Cardiac muscle cell (in vitro differentiated cells and primary cell): ENCODE data around the genes LRRC8B and LRRC8D.

DNA sequence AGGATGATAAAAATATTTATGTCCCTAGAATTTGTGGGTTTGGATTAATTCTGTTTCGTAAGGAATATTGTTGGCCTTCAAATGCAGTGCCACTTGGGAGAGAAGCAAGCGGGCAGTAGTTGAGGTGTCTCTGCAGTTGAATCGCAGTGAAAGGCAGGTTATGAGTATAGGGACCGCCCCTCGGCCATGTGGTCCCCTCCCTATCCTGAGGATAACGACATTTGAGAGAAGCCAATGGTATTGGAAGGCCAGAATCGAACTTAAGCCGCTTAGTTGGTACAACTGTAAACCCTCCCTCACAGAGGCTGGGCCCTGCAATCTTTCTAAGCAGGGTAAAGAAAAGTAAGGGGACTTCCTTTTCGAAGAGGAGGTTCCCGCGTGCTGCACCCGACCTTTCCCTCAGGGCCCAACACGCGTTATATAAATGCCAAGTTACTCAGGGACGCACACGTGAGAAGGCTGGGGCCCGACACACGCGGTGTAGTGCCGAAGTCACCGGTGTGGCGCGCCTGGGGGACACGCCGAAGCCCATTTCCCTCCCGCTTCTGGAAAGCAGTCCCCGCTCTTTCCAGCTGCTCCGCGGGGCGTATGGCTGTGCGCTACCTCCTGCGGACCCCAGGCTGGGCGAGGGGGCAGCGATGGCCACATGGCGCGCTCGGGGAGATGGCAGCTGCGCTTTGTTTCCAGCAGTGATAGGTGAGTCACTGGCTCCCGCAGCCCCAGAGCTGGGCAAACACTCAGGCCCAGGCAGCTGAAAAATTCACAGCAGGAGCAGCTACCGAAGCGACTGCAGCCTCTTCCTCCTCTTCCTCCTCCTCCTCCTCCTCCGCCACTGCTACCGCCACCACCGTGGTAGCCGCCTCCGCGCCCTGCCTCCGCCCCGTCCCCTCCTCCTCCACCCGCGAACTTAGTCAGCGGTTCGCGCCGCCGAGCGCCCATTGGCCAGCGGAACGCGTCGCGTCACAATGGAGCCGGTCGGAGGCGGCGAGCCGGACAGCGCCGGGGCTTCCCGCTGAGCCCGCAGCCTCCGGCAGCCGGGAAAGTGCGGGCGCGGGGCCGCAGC, at the start of gene LRRC8B:
Gene LRRC8B, plus strand, starts transcription at position 938 of the 1,063 bp plus-strand sequence.
- RAMPAGE, long total RNA = no peak
- RRBS = 2% methylated on average over 5 of the region's 77 CpGs

GRCh38 chr1:89587492-89588629, 45.1 kb upstream of the LRRC8C start:
- RAMPAGE, long total RNA = no peak
- RRBS = no CpG with 5 or more reads among the region's 12 CpGs

- RAMPAGE, long total RNA = no peak
- RRBS = no CpG with 5 or more reads among the region's 7 CpGs
Measured at GRCh38 chr1:89738164-89738404, 82.7 kb upstream of the LRRC8D start.

DNA sequence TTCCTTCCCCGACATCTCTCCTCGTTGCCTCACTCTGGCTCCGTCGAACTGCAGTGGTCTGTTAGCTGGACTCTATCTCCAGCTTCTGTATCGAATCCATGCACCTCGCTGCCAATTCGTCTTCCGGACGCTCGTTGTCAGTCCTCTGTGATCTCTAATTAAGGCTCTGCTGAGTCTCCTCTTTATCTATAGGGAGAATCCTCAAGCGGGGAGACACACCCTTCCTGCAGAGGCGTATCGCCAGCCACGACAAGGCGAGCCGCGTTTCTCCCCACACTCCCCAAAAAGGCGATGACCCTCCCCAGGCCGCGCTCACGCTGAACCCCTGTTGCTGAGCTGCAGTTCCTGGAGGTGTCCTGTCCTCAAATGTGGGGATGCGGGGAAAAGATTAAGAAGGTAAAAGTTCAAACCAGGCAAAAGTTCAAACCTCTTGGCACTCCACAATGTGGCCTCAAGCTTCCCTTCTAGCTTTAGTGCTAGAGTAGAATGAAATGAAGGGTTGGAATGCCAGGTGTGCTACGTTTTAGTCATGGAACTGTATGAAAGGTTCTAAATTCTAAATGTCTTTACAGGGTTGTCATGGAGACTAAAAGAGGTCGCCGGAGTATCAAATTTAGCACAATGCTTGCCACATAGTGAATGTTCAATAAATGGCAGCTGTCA, 57.4 kb upstream of the LRRC8D start:
- RAMPAGE, long total RNA = no peak
- RRBS = 77% methylated on average over 1 of the region's 25 CpGs

DNA sequence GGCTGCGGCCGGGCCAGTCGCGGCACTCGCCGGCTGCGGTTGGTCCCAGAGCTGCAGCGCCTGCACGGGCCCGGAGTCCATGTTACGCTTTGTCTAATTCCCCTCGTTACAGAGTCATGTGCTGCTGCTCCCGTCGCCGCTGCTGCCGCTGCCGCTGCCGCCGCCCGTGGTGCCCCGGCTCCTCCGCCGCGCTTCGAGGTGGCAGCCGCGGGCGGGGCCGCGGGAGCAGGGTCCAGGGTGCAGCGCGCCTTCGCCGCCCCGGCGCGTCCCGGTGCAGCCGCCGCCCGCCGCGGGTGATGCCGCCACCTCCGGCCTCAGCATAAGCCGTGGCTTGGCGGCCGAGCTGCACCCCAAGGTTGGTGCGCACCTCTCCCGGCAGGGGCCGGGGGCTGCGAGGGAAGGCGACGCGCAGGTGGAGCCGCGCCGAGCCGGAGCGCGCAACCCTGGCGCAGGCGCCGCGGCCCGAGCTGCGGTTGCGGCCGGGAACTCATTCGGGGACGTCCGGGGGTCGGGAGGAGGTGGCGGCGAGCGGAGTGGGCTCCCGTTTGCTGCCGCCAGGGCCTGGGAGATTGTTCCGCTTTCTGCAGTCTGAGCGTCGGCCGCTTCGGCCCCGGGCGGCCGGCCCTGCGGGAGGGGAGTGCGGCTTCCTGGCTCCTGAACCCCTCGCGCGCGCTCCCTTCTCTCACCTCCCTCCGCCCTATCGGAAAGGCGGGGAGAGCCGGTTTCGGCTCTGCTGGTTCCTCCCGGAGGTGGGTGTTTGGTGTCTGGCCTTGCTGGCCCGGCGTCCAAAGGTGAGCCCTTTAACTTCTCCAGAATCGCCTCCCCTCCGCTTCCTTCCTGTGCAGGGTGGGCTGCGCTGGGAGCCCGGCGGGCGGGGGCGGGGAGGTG, at the start of gene LRRC8D:
Gene LRRC8D, plus strand, starts transcription at position 96 of the 888 bp plus-strand sequence.
- RAMPAGE, long total RNA = no peak
- RRBS = 1% methylated on average over 81 of the region's 107 CpGs

DNA sequence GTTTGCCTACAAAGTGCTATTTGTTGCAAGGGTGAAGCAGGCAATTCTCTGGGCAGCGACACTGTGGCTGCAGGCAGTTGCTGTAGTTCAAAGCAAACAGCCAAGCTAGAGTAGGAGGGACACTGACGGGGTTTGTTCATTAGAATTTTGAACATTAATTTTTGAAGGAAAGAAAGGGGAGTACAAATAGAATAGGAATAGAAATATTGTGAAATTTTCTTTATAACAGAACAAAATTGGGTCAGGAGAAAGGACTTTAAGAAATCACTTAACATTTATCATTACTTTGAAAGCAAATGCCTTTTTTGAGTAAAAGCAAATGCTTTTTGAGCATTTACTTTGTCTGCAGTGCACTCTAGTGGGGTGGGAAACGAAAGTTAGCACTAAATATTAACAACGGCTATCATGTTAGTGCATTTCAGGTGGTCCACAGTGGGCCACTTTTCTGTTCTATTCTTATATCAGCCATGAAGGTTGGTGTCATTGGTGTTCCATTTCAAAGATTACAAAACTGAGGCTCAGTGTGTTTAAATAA, 13.2 kb downstream of the LRRC8D start:
- RAMPAGE, long total RNA = no peak
- RRBS = no CpG with 5 or more reads among the region's 4 CpGs

- RAMPAGE, long total RNA = no peak
- RRBS = no CpG with 5 or more reads among the region's 10 CpGs
Measured at GRCh38 chr1:89897950-89898575, 77.2 kb downstream of the LRRC8D start.

GRCh38 chr1:89929313-89930013, 65.4 kb upstream of the ZNF326 start:
- RAMPAGE, long total RNA = no peak
- RRBS = no CpG with 5 or more reads among the region's 6 CpGs

- RAMPAGE, long total RNA = no peak
- RRBS = no CpG with 5 or more reads among the region's 27 CpGs
Measured at GRCh38 chr1:90219033-90219934, 224.4 kb downstream of the ZNF326 start.

DNA sequence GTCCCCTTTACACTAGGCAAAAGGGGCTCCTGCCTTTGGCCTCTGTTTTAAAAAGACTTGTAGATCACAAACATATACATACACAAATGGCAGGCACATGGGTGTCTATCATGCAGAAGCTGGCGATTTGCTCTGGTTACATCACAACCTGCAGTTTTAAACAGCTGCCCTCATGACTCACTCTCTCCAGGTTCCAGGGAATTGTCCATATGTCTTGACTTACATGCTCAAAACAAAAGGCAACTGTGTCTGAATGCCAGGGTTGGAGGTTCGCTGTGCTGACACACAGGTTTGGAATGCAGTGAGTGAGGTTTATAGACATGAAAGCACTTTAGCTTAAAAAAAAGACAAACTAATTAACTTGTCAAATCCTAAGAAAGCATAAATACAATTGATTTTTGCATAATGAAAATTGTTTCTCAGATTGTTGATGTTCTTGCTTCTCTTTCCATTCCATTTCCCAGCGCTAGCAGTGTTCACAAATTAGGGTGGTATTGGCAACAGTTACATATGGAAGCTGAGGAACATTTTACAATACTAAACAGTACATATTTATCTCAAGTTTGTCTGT, 313.9 kb downstream of the BARHL2 start:
- RAMPAGE, long total RNA = no peak
- RRBS = no CpG with 5 or more reads among the region's 3 CpGs

DNA sequence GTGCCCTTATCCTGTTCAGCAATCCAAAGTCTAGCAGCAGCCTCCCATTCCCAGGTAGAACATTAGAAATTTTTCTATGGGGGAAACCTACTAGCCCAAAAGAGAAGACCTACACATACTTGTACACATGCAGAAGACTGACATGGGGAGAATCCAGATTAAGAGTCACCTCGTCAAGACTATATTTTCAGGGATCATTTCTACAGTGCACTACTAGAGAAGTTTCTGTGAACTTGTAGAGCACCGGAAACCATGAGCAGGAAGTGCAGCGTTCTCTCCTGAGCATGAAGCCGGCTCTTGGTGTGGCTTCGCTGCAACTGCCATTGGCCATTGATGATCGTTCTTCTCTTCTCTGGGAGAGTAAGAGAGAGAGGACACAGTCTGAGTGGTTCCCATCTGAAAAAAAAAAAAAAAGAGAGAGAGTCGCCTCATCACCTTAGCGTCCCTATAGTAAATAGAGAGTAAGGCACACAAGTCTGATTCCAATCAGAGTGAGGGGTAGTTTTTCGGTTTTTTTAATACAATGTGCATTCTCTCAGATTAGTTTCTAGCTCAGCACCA, 59.4 kb downstream of the BARHL2 start:
- RAMPAGE, long total RNA = no peak
- RRBS = no CpG with 5 or more reads among the region's 9 CpGs

- RAMPAGE, long total RNA = no peak
- RRBS = 5% methylated on average over 37 of the region's 83 CpGs
Measured at GRCh38 chr1:90835511-90836641, 118.8 kb upstream of the BARHL2 start.

DNA sequence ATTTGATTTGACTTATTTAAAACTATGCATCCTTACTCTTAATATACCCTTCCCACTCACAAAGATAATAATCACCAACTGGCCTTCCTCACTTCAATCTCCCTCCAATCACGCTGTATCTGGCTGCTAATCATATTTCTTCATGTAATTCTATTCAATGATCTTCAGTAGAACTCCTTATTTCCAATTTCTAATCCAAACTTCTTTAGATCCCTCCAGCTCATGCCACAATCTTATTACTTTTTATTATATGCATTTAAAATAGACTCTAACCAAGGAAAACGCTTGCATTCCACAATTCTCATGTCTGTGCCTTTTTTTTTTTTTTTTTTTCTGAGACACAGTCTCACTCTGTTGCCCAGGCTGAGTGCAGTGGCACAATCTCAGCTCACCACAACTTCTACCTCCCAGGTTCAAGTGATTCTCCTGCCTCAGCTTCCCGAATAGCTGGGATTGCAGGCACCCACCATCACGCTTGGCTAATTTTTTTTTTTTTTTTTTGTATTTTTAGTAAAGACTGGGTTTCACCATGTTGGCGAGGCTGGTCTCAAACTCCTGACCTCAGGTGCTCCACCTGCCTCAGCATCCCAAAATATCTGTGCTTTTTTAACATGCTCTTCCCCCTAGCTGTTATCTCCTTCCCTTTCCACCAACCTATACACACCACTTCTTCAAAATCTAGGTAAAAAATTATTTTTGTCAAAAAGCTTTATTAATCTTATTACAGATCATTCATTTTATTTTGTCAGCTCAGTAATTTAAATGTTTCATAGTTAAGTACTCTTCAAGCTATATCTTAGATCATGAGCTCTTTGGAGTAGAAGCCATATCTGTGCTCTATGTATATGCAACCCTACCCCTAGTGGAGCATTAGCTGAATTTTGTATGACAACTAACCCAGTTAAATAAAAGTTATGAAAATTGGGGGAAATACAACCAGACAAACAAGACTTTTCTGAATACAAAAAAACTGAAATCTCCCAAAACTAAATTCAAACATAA, 11.6 kb downstream of the ZNF644 start:
- RAMPAGE, long total RNA = no peak
- RRBS = no CpG with 5 or more reads among the region's 5 CpGs

GRCh38 chr1:91070356-91070654, 48.5 kb upstream of the ZNF644 start:
- RAMPAGE, long total RNA = no peak
- RRBS = no CpG with 5 or more reads among the region's 2 CpGs

GRCh38 chr1:91386986-91387592, 17.5 kb downstream of the HFM1 start:
- RAMPAGE, long total RNA = no peak
- RRBS = no CpG with 5 or more reads among the region's 21 CpGs

- RAMPAGE, long total RNA = no peak
- RRBS = no CpG with 5 or more reads among the region's 3 CpGs
Measured at GRCh38 chr1:91745852-91746409, 140.0 kb downstream of the TGFBR3 start.

DNA sequence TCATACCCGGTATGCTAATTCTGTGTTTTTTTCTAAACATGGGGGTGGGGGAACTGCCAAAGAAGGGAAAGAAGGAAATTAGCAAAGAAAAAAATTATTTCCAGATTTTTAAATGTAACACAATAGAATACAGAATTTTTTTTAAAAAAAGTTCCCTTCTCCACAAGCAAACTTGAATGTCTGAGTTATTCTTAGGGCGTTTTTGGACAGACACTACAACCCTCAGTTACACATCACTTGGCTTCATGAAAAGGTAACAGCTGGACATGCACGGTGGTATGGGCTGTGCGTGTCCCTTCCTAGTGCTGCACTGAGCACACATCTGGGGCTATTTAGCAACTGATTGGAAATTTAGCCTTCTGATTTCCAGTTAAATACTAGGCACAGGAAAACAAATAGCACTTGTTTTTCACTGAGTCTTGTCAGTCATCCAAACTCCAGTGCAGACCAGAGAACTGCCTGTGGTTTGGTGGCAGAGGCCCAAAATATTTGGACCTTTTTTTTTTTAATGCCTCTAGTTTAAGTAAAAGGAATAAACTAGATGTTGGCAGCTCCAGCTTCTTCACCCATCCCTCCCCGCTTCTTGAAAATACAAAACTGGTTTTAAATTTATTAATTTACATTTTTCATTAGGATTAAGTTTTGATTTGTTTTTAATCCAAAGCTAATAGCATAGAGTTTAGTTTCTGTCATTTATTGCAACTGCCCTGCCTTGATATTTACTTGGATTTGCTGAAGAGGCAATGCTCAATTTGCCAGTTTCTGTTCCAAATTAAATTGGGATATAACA, 134.6 kb downstream of the TGFBR3 start:
- RAMPAGE, long total RNA = no peak
- RRBS = no CpG with 5 or more reads among the region's 5 CpGs

DNA sequence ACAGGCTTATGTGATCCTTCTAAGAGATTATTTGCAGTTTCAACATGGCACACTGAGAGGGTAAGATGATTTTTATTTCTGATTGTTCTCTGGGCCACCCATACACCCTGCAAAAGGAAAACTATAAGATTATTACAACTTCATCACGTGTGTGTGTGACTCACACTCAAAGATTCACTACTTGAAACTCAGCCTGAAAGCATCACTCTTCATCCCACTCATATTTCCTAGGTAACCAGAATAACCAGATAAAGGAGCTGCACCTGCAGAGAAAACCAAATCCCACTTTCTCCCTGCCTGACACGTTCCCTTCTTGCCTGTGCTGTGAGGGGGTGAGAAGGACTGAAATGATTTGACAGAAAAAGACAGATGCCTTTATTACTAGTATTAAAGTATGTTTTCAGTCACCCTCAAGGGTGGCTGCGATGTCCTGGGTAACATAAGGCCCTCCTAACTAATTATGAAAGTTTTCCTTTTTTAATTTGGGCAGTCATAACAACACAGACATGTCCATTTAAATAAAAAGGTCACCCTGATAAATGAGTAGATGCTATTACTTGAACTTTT, 131.6 kb downstream of the TGFBR3 start:
- RAMPAGE, long total RNA = no peak
- RRBS = no CpG with 5 or more reads among the region's 3 CpGs

- RAMPAGE, long total RNA = no peak
- RRBS = no CpG with 5 or more reads among the region's 2 CpGs
Measured at GRCh38 chr1:91870867-91871241, 15.1 kb downstream of the TGFBR3 start.

DNA sequence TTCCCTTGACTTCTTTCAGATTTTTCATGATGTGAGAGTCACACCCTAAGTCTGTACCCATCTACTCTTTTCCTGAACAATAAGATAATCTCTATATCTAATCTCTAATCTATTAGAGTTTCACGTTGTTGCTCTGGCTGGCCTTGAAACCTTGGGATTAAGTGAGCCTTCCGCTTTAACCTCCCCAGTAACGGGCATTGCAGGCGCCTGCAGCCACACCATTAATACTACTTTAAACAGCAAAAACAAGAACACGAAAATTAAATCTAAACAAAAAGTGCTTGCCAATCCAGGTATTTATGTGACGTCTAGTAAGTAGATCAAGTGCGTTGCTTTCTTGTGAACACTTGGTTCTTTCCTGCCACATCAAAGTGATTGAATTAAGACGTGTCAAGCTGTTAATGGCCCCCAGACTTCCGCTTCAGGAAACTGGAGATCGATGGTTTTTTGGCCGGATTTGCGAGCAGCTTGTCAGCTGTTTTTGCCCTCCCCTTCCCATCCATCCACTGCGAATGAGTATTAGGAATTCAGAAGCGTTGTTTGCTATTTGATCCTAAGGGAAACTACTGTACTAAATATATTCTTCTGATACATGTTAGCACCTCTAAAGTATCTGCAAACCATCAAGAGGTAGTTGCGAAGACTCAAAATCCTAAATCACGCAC, 791 bp upstream of the BRDT start:
- RAMPAGE, long total RNA = no peak
- RRBS = no CpG with 5 or more reads among the region's 16 CpGs